Sigmoid colon (tissue), 4 donors: ENCODE measurements around a stretch of chr20.

DNA sequence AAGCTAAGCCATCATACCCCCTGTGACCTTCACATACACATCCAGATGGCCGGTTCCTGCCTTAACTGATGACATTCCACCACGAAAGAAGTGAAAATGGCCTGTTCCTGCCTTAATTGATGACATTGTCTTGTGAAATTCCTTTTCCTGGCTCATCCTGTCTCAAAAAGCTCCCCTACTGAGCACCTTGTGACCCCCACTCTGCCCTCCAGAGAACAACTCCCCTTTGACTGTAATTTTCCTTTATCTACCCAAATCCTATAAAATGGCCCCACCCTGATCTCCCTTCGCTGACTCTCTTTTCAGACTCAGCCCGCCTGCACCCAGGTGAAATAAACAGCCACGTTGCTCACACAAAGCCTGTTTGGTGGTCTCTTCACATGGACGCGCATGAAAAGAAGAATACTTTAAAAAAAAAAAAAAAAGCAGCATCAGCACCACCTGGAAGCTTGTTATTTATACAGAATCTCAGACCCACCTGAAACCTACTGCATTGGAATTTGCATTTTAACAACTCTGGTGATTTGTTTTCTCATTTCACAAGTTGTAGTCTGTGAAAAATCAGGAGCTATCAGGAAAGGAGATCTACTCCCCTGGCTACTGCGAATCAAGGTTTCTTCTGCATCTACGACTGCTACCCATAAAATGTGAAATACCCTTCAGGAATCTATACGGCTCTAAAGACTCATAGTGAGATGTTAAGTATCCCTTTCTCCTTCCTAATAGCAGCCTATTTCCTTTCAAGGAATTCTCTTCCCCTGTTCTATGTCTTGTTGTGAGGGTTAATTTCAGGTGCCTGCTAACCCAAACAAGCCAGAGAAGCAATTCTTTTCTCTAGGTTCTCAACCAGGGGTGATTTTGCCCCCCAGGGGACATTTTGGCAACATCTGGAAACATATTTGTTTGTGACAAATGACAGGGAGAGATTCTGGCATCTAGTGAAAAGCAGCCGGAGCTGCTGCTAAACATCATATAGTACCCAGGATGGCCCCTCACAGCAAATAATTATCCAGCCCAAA is 26.5 kb downstream of the WFDC3 start:
- PRO-cap = no peak
- RAMPAGE, long total RNA, 4 experiments = no peak in any of the 4 experiments

DNA sequence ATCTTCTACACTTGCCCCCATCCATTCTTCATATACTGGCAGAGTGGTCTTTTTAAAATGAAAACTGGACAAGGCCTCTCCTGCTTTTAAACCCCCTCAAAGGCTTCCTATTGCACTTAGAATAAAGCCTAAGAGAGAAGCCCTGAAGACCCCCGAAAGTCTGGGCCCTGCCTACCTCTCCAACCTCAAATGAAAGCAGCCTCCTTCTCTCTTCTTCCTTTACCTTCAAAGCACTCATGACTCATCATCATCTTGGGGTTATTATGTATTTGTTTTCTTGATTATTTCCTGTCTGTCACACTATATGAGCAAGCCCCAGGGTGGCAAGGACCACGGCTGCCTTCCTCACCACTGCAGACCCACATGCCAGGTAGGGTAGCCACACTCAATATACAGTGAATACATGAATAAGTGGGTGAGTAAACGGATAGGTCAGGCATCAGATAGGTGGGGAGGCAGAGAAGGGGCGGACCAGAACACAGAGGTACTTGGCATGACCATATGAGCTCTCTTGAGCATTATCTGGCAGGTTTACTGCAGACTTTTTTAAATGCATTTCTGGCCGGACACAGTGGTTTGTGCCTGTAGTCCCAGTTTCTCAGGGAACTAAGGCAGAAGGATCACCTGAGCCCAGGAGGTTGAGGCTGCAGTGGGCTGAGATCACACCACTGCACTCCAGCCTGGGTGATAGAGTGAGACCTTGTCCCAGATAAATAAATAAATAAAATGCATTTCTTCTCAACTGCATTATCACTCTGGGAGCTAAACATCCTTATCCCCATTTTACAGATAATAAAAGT is 8.7 kb downstream of the WFDC3 start:
- PRO-cap = no peak
- RAMPAGE, long total RNA, 4 experiments = no peak in any of the 4 experiments

- PRO-cap = no peak
- RAMPAGE, long total RNA, 4 experiments = no peak in any of the 4 experiments
Measured at GRCh38 chr20:45828551-45828937, 1.4 kb upstream of the TNNC2 start.

GRCh38 chr20:45833949-45834728 is 540 bp downstream of the SNX21 start:
- PRO-cap = bidirectional peak, plus-strand start at chr20:45834166, minus-strand start at chr20:45834075
- RAMPAGE, long total RNA, 4 experiments = start-site peak on the plus strand in 1 of 4 experiments, at chr20:45834129-45834180 at its widest, 305 reads per replicate

- PRO-cap = no peak
- RAMPAGE, long total RNA, 4 experiments = no peak in any of the 4 experiments
Measured at GRCh38 chr20:45909197-45910283, 2.4 kb downstream of the PLTP start.

- PRO-cap = no peak
- RAMPAGE, long total RNA, 4 experiments = start-site peak on the minus strand in 1 of 4 experiments, at chr20:45933894-45934296 at its widest, 5 reads per replicate
Measured at GRCh38 chr20:45933504-45934488, 687 bp upstream of the PCIF1 start.

- PRO-cap = no peak
- RAMPAGE, long total RNA, 4 experiments = no peak in any of the 4 experiments
Measured at GRCh38 chr20:45950126-45950812, 15.8 kb downstream of the PCIF1 start.

DNA sequence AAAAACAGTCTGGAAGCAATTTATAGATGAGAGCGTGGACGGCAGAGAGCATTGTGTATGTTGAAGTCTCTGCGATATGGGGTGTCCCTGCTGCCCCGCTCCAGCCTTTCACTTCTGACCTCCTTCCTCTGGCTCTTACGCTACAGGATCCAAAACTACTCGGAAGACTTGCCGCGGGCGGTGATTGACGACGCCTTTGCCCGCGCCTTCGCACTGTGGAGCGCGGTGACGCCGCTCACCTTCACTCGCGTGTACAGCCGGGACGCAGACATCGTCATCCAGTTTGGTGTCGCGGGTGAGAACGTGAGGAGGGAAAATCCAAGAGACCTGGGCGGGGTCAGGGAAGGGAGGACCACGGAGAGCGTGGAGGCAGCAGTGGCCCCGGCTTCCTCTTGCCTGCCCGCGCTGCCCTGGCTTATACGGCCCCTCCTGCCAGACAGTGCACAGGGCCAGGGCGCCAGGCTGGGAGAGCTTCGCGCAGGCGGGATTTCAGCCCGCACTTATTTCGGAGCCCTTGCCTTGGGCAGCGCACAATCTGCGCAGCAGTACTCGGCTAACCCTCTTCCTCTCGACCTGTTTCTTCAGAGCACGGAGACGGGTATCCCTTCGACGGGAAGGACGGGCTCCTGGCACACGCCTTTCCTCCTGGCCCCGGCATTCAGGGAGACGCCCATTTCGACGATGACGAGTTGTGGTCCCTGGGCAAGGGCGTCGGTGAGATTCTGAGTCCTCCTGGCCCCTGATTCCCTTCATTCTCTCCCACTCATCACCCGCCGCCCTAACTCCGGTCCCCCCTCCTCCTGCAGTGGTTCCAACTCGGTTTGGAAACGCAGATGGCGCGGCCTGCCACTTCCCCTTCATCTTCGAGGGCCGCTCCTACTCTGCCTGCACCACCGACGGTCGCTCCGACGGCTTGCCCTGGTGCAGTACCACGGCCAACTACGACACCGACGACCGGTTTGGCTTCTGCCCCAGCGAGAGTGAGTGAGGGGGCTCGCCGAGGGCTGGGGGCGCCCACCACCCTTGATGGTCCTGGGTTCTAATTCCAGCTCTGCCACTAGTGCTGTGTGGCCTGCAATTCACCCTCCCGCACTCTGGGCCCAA is 2.0 kb downstream of the MMP9 start:
- PRO-cap = no peak
- RAMPAGE, long total RNA, 4 experiments = no peak in any of the 4 experiments

DNA sequence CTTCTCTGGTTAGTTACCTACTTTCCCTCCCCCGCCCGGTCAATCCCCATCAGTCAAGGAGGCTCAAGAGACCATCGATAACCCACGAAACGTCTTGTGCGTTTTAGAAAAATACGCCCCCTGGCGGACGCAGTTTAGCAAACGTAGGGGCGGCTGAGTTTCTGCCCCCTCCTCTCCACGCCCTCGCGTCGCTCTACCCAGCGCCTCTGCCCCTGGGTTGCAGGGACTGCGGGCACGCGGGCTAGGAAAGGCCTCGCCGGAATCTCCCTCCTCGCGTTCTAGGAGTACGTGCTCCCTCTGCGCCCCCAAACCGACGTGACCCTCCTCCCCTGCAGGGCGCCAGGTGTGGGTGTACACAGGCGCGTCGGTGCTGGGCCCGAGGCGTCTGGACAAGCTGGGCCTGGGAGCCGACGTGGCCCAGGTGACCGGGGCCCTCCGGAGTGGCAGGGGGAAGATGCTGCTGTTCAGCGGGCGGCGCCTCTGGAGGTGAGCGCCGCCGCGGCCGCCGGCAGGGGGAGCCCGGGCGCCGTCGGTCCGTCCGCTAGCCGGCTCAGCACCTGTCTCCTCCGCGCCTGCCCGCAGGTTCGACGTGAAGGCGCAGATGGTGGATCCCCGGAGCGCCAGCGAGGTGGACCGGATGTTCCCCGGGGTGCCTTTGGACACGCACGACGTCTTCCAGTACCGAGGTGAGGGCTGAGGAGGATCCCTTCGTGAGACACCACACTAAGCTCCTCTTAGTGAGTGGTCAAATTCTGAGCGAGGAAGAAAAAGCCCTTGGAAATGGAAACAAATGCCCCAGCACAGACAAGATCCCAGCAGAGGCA is 5.3 kb downstream of the MMP9 start:
- PRO-cap = no peak
- RAMPAGE, long total RNA, 4 experiments = no peak in any of the 4 experiments

DNA sequence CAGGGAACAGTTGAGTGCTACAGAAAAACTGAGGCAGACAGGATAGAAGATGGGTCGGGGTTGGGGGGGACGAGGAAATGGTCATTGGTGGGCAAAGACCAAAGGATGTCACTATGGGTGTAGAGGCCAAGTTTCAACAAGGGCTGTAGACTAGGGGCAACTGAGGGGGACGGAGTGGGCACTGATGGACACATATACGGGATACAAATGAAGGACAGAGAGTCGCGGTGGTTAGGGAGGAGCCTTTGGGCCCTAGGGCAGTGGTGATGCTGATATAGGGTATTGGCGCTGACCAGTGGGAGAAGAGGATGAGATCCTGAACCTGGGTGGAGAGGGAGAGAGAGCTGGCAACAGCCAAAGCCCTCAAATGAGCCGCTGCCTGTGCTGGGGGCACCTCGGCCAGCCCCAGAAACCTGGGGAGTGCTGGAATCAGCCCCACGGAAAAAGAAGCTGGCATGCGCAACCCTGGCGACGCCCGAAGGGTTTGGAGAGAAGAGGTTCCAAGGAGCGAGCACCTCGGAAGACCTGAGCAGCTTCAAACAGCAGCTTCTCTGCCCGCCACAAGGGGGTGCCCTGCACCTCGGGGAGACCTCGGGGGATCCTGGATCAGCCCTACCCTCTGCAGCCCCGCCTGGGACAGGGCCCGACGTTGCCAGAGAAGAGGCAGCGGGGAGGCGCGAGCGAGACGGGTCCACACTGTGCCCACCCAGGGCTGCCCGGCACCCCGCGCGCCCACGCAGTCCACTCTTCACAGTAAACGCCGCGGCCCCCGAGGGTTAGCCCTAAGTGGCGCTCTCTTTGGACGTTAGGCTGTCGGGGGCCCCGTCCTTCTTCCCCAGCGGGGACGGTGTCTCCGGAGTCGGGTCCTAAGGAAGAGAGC is 1.4 kb downstream of the CDH22 start:
- PRO-cap = no peak
- RAMPAGE, long total RNA, 4 experiments = no peak in any of the 4 experiments

GRCh38 chr20:46355529-46356428 is 8.4 kb downstream of the SLC35C2 start:
- PRO-cap = no peak
- RAMPAGE, long total RNA, 4 experiments = no peak in any of the 4 experiments

- PRO-cap = no peak
- RAMPAGE, long total RNA, 4 experiments = no peak in any of the 4 experiments
Measured at GRCh38 chr20:46688622-46689020, 623 bp downstream of the TP53RK start.

DNA sequence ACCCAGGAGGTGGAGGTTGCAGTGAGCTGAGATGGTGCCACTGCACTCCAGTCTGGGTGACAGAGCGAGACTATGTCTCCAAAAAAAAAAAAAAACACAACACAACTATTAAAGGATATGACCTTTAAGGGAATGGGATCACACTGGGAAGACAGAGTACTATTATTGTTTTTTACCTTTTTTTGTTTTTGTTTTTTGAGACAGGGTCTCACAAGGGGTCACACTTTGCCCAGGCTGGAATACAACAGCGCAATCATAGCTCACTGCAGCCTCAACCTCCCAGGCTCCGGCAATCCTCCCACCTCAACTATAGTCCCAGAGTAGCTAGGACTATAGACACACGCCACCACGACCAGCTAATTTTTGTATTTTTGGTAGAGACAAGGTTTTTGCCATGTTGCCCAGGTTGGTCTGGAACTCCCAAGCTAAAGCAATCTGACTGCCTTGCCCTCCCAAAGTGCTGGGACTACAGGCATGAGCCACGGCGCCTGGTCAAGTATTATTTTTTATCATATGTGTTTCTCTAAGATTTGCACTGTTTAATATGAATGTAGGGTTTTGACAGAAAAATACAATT is 81.0 kb downstream of the ZMYND8 start:
- PRO-cap = no peak
- RAMPAGE, long total RNA, 4 experiments = no peak in any of the 4 experiments

- PRO-cap = no peak
- RAMPAGE, long total RNA, 4 experiments = no peak in any of the 4 experiments
Measured at GRCh38 chr20:47295509-47296802, 60.5 kb downstream of the ZMYND8 start.

GRCh38 chr20:47321131-47321894 is 35.2 kb downstream of the ZMYND8 start:
- PRO-cap = no peak
- RAMPAGE, long total RNA, 4 experiments = no peak in any of the 4 experiments

- PRO-cap = no peak
- RAMPAGE, long total RNA, 4 experiments = no peak in any of the 4 experiments
Measured at GRCh38 chr20:47347780-47348357, 8.6 kb downstream of the ZMYND8 start.

- PRO-cap = no peak
- RAMPAGE, long total RNA, 4 experiments = start-site peak on the minus strand in 1 of 4 experiments, at chr20:47356156-47356275 at its widest, 19 reads per replicate
Measured at GRCh38 chr20:47355584-47356354, 730 bp downstream of the ZMYND8 start.

DNA sequence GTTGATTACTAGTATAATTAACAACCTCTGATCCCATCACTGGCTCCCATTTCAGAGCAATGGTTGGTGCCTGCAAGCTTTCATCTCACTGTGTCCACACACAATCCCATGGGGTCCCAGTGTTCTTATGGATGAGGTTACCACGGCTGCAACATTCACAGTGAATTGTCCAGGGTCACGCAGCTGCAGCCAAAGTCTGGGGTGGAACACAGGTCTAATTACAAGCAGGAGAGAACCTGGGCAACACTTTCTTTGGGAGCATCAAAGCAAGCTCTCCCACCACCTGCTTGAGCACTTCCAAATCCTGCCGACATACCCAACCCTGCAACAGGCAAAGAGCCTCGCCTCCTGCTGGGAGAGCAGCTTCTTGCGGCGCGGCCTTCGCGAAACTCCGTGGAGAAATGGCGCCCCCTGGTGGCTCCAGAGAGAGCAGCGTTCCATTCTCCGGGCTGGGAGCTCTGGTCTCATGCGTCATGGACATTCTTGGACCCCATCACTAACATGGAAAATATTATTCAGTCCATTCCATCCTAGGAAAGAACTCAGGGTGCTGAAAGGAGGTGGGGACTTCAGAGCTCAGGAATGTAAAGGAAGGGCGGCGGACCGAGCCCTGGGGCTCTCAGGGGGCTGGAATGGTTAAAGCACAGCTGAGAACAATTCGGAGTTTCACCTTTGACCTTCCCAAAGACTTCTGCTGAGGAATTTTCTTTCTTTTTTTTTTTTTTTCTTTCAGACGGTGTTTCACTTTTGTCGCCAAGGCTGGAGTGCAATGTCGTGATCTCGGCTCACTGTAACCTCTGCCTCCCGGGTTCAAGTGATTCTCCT is 27.5 kb upstream of the ZMYND8 start:
- PRO-cap = unidirectional peak, plus-strand start at position 572 of the sequence; unidirectional peak, plus-strand start at position 579 of the sequence
- RAMPAGE, long total RNA, 4 experiments = no peak in any of the 4 experiments

- PRO-cap = no peak
- RAMPAGE, long total RNA, 4 experiments = no peak in any of the 4 experiments
Measured at GRCh38 chr20:47463724-47463923, 38.1 kb upstream of the NCOA3 start.

DNA sequence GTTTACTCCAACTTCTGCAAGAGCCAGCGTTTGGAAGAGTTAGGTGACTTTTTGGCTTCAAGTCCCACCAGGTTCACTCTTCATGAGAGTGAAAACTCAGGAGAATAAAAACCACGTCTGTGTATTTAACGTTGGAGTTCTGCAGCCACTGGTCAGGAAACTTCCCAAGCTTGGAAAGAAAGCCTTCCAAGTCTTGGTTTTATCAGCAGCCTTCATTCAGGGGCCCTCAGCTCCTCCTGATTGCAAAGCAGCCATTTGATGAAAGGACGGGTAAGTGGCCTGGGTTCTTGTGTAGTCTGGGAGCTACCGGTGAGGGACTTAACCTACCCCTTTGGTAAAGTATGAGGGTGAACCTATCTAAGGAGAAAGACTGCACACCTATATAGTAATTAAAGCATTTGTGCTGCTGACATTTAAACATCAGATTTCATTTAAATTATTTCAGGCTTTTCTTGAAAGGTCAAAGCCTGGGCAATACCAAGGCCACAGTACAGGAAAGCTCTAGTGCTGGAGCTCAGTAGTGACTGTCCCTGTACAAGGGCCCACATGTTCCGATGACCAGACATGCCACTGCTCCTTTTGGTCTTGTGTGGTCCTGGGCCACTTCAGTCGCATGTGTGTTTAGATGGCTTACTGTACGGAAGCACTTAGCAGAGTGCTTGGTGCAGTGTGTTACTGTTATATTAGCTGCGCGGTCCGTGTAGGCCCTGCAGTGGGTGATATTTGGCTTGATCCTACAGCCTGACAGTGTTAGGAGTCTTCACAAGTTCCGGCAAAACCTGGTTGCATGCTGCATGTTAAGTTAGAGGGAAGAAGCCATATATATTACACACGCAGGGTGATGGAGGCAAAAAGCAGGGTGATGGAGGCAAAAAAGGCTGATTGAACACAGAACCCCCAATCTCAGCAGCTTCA is 123.0 kb downstream of the SULF2 start:
- PRO-cap = no peak
- RAMPAGE, long total RNA, 4 experiments = no peak in any of the 4 experiments